Lung (tissue), 4 donors: ENCODE data around the gene TBC1D14.

- PRO-cap: no peak
- RAMPAGE, long total RNA: no peak
- RRBS: no CpG with 5 or more reads among the region's 7 CpGs
Measured at GRCh38 chr4:6862700-6863381, 46.8 kb upstream of the TBC1D14 start.

DNA sequence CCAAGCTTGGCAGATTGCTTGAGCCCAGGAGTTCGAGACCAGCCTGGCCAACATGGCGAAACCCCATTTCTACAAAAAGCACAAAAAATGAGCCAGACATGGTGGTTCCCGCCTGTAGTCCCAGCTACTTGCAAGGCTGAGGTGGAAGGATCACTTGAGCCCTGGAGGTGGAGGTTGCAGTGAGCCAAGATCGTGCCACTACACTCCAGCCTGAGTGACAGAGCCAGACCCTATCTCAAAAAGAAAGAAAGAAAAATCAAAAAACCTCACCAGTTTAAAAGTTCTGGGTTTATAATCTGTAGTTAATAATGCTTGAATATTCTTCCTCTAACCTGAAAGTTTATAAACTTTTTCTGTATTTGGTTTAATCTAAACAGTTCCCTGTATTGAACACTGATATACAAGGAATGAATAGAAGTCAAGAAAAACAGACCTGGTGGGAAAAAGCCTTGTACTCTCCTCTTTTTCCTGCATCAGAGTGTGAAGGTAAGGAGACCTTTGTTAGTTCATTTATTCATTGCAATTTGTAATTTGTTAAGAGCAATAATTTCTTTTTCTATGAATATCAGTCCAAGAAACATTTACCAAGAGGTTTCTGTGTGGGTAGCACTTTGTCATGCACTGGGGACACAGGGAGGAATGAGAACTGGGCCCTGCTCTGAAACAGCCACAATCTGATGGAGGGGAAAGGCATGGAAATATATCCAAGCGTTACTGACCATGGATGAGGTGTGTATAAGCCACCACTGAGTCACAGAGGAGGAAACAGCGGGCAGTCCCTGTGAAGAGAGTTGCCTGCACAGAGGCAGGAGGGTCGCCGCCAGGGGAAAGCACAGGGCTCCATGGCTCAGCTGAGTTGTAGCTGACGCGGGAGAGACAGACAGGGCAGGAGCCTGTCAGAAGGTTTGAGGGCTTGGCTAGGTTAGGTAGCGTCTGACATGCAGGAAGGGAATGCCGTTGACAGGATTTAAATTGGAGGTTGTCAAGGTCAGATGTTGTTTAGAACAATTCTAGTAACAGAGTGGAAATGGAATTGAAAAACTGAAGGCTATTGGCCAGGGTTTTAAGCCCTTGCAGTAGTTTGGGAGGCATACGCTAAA is 38.1 kb upstream of the TBC1D14 start:
- PRO-cap: no peak
- RAMPAGE, long total RNA: no peak
- RRBS: no CpG with 5 or more reads among the region's 13 CpGs

GRCh38 chr4:6892067-6892909 is 17.3 kb upstream of the TBC1D14 start:
- PRO-cap: no peak
- RAMPAGE, long total RNA: no peak
- RRBS: no CpG with 5 or more reads among the region's 20 CpGs

GRCh38 chr4:6902375-6903028 is 7.1 kb upstream of the TBC1D14 start:
- PRO-cap: no peak
- RAMPAGE, long total RNA: no peak
- RRBS: 80% methylated on average over 2 of the region's 25 CpGs

DNA sequence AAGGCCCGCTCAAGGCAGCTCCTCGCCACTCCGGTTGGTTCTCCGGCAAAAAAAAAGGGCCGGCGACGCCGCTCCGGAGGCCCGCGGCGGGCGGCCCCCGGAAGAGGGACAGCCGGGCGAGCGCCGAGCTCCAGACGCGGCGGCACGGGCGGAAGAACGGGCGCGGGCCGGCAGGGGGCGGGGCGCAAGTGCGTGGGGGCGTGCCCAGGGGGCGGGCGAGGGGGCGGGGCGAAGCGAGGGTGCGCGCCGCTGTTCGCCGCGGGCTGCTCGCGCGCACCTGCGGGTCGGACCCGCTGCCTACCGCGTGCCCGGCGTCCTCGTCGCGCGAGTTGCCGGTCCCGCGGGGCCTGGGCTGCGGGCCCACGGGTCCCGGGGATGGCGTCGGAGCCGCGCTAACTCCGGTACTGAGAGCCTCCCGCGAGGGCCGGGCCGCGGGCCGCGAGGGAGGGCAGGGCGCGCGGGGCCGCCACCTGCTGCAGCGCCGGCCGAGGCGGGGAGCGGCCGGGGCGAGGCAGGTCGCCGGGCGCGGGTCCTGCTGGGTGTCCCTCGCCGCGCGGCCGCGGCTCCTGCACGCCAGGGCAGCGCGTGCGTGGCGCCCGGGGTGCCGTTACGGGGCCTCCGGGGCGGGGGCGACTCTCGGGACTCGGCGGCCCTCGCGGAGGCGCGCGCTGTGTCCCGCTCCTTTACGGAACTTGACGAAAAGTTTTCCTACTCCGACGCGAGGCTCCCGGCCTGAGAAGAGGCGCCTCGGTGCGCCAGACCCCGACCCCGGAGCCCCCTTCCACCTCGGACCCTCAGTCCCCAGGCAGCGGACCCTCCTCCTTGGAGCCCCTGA is at the start of gene TBC1D14:
Gene TBC1D14 (plus strand): TSS at position 276 of the 835 bp plus-strand sequence.
- PRO-cap: bidirectional peak, plus-strand start at position 276 of the sequence, minus-strand start at position 136 of the sequence
- RAMPAGE, long total RNA: no peak
- RRBS: 2% methylated on average over 62 of the region's 128 CpGs

GRCh38 chr4:6942977-6943632 is 33.5 kb downstream of the TBC1D14 start:
- PRO-cap: no peak
- RAMPAGE, long total RNA: no peak
- RRBS: no CpG with 5 or more reads among the region's 16 CpGs

DNA sequence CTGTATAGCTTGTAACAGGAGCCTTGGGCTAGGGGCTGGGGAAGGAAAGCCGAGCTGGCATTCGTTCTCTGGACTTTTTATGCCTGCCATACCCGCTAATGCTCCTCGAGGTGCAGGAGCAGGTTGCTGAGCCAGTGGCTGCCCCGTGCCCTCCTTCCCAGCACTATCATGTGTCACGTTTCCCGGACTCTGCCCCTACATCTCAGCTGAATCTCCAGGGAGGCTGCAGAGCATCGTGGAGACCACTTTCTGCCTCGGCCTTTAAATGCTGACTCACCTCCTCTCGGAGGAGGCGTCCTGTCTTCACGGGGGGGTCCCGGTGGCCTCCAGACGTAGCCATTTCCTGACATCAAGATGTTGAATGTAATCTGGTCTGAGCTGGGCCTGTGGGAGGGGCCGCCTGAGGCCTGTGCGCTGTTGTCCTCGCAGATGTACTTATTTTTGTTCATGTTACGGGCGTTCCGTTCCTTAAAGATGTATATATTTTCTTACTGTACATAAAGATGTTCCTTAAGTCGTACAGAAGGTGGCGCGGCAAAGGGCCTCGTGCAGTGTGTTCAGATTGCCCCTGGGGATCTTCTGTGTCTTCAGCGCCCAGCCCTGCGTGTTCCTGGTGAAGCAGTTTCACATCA is 10.8 kb downstream of the CCDC96 start:
- PRO-cap: no peak
- RAMPAGE, long total RNA: no peak
- RRBS: no CpG with 5 or more reads among the region's 26 CpGs

GRCh38 chr4:7043887-7044314 is 729 bp downstream of the TADA2B start:
- PRO-cap: bidirectional peak, plus-strand start at chr4:7044054, minus-strand start at chr4:7043969
- RAMPAGE, long total RNA: no peak
- RRBS: under 1% methylated on average over 6 of the region's 35 CpGs

DNA sequence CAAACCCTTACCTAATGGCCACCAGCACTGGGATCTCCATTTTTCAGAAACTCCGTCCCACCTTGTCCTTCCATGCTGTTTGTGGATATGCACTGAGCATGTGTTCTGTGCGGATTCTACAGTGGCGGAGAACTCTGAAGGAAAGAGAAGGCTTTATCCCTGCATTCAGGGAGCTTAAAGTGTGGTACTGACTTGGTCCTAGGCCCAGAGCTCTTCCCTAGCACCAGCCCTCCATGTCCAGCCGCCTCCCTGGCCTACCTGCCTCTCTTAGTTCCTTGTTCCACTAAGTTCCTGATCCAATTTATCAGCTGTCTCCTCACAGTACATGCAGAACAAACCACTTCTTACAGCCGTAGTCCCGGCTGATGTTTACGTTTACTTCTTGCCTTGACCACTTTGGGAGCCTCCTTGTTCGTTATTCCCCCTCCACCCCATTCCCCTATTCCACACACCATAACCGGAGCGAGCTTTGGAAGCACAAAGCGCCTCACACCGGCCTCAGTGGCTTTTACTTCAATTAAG is 1.9 kb downstream of the TADA2B start:
- PRO-cap: no peak
- RAMPAGE, long total RNA: no peak
- RRBS: 77% methylated on average over 3 of the region's 12 CpGs

DNA sequence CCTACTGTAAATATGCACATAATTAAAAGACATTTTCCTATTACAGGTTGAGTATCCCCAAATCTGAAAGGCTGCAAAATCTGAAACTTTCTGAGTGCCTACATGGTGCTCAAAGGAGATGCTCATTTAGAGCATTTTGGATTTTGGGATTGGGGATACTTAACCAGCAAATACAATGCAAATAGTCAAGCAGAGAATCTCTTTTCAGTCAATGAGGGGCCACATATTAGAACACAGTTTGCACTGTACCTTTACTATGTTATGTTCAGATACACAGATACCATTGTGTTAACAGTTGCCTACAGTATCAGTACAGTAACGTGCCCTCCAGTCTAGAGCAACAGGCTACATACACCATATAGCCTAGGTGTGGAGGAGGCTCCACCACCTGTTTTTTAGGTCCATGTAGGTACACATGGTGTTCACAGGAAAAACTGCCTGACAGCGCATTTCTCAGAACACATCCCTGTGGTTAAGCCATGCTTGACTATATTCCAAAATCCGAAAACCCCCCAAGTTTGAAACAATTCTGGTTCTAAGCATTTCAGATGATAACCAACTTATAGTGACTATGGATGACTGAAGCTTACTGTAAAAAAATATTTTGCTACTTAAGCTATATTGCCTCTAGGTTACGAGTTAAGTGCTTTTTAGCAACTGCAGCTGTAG is 9.1 kb downstream of the GRPEL1 start:
- PRO-cap: no peak
- RAMPAGE, long total RNA: no peak
- RRBS: no CpG with 5 or more reads among the region's 4 CpGs

- PRO-cap: no peak
- RAMPAGE, long total RNA: no peak
- RRBS: 91% methylated on average over 4 of the region's 14 CpGs
Measured at GRCh38 chr4:7095810-7096338, 28.0 kb upstream of the GRPEL1 start.

- PRO-cap: no peak
- RAMPAGE, long total RNA: no peak
- RRBS: 47% methylated on average over 3 of the region's 14 CpGs
Measured at GRCh38 chr4:7313296-7313911, 121.1 kb downstream of the SORCS2 start.

DNA sequence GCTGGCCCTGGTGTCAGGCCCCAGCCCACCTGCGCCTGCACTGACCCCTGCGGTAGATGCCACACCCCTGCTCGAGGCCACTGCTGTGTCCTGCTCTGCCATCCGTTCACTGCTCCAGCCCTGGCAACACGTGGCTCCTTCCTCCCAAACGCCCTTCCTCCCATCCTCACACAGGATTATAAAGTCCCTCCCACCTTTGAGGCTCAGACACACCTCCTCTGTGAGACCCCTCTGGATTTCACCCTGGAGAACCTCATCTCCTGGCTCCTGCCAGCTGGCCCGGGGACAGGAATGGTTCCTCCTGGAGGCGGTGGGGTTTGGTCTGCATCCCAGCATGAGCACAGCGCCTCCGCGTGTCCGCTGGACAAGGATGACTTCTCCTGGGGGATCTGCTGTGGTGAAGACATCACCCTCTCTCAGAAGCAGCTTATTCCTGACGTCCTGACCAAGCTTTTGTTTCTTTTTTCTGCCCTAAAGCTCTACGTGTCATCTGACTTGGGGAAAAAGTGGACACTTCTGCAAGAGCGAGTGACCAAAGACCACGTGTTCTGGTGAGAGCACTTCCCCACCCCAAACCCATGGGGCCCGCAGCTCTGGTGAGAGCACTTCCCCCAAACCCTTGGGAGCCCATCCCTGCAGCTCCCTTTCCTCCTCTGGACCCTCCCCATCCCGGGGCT is 219.1 kb upstream of the PSAPL1 start:
- PRO-cap: no peak
- RAMPAGE, long total RNA: no peak
- RRBS: no CpG with 5 or more reads among the region's 18 CpGs

GRCh38 chr4:7762305-7762949 is 177.2 kb downstream of the AFAP1 start:
- PRO-cap: no peak
- RAMPAGE, long total RNA: no peak
- RRBS: 83% methylated on average over 2 of the region's 15 CpGs

GRCh38 chr4:7831212-7831744 is 108.4 kb downstream of the AFAP1 start:
- PRO-cap: no peak
- RAMPAGE, long total RNA: no peak
- RRBS: no CpG with 5 or more reads among the region's 8 CpGs

DNA sequence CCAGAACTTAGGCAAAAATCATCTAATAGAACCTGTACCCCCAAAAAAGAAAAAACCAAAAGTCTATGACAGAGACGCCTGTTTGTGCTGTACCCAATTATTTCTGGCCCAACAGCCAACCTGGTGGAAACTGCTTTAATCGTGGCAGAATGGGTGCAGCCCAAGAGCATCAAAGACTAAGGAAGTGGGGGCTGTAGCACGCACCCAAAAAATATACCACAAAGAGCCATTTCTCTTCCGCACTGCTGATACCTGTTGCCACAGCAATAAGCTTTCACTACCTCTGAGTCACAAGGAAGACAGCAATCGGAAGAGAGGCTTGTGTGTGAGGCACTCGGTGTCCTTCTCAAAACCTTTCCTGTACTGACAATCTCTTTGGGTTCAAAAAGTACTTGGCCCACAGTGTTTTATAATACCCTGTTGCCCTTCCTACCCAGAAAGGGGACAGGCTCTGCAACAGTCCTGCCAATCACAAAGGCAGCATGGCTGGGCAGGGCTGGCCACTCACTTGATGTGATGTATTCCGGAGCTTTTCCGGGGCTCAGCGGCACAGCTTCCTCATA is 84.6 kb downstream of the AFAP1 start:
- PRO-cap: no peak
- RAMPAGE, long total RNA: no peak
- RRBS: no CpG with 5 or more reads among the region's 9 CpGs

GRCh38 chr4:7904807-7905231 is 34.8 kb downstream of the AFAP1 start:
- PRO-cap: no peak
- RAMPAGE, long total RNA: no peak
- RRBS: no CpG with 5 or more reads among the region's 6 CpGs

DNA sequence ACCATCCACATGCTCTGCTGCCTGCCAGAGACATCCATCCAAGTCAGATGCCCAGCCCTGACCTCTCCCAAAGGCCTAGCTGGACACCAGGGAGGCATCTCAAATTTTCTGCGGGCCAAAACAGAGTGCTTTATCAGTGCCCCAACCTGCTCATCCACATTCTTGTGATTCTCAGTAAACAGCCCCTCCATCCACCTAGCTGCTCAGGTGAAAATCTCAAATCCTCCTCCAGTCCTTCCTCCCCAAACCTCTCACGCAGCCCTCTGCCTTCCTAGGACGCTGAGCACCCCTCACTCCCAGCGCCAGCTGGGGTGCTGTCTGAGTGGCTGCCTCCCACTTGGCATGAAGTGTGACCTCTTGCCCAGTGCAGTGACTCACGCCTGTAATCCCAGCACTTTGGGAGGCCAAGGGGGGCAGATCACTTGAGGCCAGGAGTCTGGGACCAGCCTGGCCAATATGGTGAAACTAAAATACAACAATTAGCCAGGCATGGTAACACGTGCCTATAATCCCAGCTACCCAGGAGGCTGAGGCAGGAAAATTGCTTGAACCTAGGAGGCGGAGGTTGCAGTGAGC is 1.6 kb upstream of the AFAP1 start:
- PRO-cap: no peak
- RAMPAGE, long total RNA: no peak
- RRBS: no CpG with 5 or more reads among the region's 7 CpGs

GRCh38 chr4:7964775-7965711 is 25.4 kb upstream of the AFAP1 start:
- PRO-cap: no peak
- RAMPAGE, long total RNA: no peak
- RRBS: 34% methylated on average over 2 of the region's 30 CpGs

GRCh38 chr4:7972088-7972490 is 32.4 kb upstream of the AFAP1 start:
- PRO-cap: no peak
- RAMPAGE, long total RNA: no peak
- RRBS: 71% methylated on average over 1 of the region's 9 CpGs